Peyer's patch (tissue), 4 donors: Measurements from ENCODE around the genes KLK2 and ZNF613.

GRCh38 chr19:50004099-50004444 lies 21.1 kb downstream of the VRK3 start:
- PRO-cap: no peak
- RAMPAGE, long total RNA, 4 experiments: no peak in any of the 4 experiments

DNA sequence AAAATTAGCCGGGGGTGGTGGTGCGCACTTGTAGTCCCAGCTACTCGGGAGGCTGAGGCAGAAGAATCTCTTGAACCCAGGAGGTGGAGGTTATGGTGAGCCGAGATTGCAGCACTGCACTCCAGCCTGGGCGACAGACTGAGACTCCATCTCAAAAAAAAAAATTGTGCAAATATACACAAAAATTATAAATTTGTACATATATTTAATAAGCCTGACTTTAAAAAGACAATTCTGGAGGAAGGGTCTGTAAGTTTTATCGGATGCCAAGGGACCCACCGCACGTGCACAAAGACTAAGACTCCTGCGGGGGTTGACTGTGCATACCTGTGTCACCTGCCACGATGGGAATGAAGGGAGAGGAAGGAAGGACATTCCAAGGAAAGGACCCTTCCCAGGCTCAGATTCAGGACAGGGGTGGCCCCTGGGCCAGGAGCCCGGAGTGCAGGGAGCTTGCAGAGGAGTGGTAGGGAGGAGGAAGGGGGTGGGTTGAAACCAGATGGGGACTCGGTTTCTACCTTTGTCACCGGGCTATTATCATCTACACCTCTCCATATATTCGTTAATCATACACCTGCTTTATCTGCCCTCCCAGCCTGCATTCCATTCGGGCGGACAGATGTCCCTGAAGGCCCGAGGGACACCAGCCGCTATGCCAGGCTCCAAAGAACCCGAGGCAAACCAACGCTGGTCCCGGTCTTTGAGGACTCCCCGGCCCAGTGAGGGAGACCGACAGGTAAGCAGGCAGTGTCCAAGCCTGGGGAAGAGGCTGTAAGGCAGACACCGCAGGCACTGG lies 15.7 kb upstream of the MYH14 start:
- PRO-cap: bidirectional peak, plus-strand start at position 344 of the sequence, minus-strand start at position 352 of the sequence; bidirectional peak, plus-strand start at position 618 of the sequence, minus-strand start at position 509 of the sequence
- RAMPAGE, long total RNA, 4 experiments: start-site peak on the plus strand in 3 of 4 experiments, centred at positions 612 to 614 of the sequence, 77 to 87 reads per replicate

DNA sequence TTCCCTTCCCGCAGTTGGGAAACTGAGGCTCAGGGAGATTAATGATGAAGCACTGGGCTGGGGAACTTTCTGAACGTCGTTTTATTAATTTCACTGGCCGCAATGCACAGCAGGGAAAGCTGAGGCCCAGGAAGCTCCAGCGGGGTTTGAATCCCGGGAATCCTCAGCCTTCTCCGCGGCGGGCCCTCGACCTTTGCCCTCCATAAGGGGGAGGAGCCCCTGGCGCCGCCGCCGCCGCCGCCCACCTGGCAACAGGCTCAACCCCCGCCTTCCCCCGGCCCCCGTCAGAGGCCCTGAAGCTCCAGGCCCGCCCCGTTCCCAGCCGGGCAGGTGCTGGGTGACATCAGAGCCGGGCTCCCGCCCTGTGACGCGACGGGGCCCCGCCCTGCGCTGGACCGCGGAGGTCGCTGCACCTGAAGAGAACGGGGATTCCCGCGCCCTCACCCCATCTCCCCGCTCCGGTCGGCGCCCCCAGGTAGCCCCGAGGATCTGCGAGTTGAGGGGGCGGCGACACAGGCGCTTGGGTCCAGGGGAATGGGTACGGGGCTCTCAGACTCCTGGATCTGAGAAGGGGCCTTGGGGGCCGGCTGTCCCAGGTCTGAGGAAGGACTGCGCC lies 1.8 kb downstream of the MYH14 start:
- PRO-cap: bidirectional peak, plus-strand start at position 393 of the sequence, minus-strand start at position 165 of the sequence
- RAMPAGE, long total RNA, 4 experiments: start-site peak on the plus strand in 2 of 4 experiments, centred at positions 380 to 382 of the sequence, 23 to 26 reads per replicate

GRCh38 chr19:50272382-50272978 lies 56.7 kb downstream of the KCNC3 start:
- PRO-cap: no peak
- RAMPAGE, long total RNA, 4 experiments: start-site peak on the plus strand in 1 of 4 experiments, at chr19:50272651-50272716 at its widest, 99 reads per replicate

DNA sequence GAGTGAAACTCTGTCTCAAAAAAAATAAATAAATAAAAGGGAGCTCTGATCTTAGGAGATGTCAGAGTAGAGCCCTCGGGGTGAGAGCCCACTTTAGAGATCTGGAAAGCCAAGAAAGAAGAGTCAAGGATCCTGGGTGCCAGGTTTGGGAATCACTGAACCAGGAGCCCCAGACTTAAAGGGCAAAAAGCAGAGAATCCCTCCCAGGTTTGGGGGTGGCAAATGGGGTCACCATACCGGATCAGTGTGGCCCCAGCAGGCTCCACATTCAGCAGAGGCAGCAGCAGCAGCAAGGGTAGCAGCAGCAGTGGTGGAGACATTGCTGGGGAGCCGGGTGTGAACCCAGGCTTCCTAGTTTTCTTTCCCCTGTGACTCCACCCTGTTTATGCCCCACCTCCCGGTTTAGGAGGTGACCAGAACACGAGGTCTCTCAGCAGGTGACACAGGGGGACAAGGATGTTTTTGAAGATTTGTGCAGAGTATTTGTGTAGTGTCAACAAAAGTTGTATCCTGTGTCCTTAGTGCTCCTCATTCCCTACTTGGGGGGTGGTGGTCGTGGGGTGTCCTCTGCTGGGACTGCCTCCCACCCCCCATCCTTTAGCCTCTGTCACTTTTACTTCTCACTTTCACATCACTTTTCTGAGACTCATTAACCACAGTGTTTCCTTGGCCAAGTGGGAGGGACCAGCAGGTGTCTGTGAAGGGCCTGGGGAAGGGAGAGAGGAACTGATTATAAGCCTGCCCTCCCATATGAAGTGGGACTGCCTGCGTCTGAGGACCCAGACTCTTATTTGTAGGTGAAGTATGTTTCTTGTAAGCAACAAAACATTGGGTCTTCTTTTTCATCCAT lies 15.5 kb upstream of the KCNC3 start:
- PRO-cap: unidirectional peak, minus-strand start at position 309 of the sequence
- RAMPAGE, long total RNA, 4 experiments: start-site peak on the minus strand in 2 of 4 experiments, centred at positions 329 to 331 of the sequence, 10 to 18 reads per replicate

DNA sequence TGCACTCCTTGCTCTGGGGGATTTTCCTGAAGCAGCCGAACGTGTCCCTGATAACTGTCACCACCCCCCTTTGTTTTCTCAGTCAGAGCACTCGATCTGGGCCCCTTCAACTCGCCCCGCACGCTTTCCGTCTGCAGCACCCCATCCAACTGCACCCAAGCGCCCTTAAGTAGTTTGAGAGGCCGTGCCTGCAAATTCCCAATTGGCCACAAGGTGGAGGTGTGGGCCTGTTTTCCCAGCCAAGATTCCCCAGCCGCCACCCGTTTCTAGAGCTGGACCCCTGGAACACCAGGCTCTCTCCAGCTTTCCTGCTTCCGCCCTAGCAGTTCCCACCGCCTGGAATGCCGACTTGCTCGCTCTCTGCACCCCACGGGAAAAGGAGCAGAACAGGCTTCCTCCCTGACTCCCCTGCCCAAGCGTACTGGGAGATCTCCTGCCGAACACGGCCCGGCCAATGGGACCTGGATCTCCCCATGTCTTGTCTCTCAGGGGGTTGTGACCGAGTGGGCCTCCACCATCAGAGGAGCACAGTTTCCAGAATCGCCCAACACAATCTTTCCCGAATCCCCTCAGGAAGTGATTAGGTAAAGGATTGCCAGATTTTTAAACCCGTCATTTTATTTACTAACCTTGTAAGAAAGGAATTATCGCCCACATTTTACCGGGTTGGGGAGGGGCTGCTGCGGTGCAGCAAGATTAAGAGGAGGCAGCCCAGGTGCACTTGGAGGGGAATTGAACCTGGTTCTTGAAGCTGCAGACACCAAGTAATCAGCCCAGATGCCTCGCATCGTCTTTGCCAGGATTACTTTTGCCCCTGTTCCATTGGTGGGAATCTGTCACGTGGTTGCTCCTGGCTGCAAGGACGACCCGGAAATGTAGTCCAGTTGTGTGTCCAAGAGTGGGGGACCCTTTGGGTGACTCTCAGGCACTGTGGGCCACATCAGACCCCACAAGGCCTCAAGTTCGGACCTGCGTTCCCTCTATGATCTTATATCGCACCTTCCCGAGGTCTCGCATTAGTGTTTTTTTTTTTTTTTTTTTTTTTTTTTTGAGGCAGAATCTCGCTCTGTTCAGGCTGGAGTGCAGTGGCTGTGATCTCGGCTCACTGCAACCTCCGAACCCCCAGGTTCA lies 3.5 kb upstream of the NAPSA start:
- PRO-cap: unidirectional peak, plus-strand start at position 230 of the sequence; bidirectional peak, plus-strand start at position 887 of the sequence, minus-strand start at position 795 of the sequence
- RAMPAGE, long total RNA, 4 experiments: start-site peak on the minus strand in 2 of 4 experiments, centred at positions 792 to 800 of the sequence, 5 to 8 reads per replicate

- PRO-cap: unidirectional peak, minus-strand start at chr19:50376794
- RAMPAGE, long total RNA, 4 experiments: no peak in any of the 4 experiments
Measured at GRCh38 chr19:50376617-50377759, 731 bp downstream of the NR1H2 start.

- PRO-cap: no peak
- RAMPAGE, long total RNA, 4 experiments: no peak in any of the 4 experiments
Measured at GRCh38 chr19:50497940-50498515, 13.0 kb downstream of the JOSD2 start.

DNA sequence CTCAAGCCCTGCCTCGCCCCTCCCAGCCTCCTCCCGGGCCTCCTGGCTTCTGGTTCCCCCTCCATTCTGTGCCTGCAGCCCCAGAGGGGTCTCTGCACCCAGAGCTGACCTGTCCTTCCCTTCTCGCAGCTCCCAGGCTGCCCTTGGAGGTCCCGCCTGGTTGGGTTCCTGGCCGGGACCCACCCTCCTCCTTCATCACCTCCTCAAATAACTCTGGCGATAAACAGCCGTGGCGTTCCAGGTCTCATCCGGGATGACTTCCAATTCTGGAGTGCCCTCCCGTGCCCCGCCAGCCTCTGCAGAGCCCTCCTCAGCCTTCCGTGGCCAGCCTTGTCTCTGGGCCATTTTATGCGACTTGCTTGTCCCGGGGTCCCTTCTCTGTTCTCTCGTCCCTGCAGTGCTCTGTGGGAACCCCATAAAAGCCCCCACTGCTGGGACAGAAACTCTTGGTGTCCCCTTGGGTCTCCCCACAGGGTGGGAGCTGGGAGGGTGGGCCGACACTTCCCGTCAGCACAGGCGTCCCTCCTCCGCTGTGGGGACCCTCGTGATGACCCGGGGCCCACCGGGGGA lies 9.2 kb downstream of the JOSD2 start:
- PRO-cap: no peak
- RAMPAGE, long total RNA, 4 experiments: no peak in any of the 4 experiments

GRCh38 chr19:50605937-50606300 lies 33.8 kb downstream of the SYT3 start:
- PRO-cap: no peak
- RAMPAGE, long total RNA, 4 experiments: no peak in any of the 4 experiments

GRCh38 chr19:50872917-50873625 lies at the start of gene KLK2:
Gene KLK2, plus strand, starts transcription at chr19:50873439.
- PRO-cap: no peak
- RAMPAGE, long total RNA, 4 experiments: no peak in any of the 4 experiments

DNA sequence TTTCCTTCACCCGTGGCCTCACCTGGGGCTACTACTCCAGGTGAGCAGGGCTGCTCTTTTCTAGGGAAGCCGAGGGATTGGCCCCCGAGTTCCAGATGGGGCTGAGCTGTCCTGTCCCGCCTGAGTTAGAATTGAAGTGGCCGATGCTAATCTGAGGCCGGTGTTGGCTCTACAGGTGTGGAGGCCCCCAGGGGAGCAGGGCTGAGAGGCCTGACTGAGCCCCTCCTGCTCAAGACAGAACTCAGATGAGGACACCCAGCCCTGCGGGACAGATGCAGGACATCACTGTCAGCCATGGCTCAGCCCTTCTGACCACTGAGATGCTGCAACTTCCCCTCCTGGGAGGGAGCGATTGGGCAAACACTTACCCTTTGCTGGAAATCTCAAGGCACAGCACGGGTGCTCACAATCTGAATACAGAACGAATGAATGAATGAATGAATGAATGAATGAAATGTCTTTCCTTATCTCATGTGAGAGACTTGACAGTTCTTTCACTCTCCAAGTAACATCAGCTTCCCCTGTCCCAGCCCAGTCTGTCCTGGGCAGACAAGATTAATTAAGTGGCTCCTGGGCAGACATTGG lies 3.6 kb upstream of the SIGLEC7 start:
- PRO-cap: no peak
- RAMPAGE, long total RNA, 4 experiments: no peak in any of the 4 experiments

- PRO-cap: no peak
- RAMPAGE, long total RNA, 4 experiments: no peak in any of the 4 experiments
Measured at GRCh38 chr19:51271064-51271476, 20.2 kb downstream of the SIGLECL1 start.

DNA sequence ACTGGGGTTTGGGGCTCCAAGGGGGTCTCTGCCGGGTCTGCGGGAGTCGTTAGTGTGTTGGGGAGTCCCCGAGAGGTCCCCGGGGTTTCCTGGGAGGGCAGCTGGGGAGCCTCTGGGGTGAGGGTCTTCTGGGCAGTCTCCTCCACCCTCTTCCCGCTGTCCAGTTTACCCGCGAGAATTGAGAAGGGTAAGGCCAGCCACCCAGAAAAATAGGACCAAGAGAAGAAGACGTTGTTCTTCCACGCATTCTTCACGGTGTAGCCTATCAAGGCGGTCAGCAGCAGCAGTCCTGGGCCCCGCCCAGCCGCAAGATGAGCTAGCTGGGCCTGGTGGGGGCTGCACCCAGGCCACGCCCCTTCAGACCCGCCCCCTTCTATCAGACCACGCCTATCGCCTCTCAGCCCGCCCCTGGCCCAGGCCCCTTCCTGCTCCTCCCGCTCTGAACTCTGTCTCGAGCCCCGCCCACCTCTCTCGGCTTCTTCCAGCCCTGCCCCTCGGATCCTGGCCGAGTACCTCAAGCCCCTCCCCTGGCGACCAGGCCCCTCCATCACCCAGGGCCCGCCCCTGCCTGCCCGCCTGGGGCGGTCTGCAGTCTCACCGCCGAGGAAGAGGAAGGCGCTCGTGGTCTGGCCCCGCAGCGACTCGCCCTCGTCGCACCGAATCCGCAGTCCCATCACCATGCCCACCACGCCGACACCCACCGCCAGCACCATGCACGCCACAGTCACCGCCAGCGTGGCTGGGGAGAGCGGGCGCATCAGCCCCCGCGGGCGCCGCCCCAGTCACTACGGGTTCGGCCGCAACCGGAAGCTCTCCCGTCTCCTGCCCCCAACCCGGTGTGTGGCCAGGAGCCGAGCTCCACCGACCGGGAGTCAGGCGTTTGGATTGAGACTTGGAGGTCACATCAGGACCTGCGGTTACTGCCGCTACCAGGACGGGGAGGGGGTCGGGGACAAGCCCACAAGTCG lies 1.2 kb downstream of the CLDND2 start:
- PRO-cap: bidirectional peak, plus-strand start at position 591 of the sequence, minus-strand start at position 254 of the sequence
- RAMPAGE, long total RNA, 4 experiments: no peak in any of the 4 experiments

GRCh38 chr19:51421935-51422242 lies 4.4 kb upstream of the SIGLEC10 start:
- PRO-cap: unidirectional peak, minus-strand start at chr19:51422024
- RAMPAGE, long total RNA, 4 experiments: no peak in any of the 4 experiments

GRCh38 chr19:51456453-51457025 lies 1.7 kb downstream of the SIGLEC8 start:
- PRO-cap: bidirectional peak, plus-strand start at chr19:51456826, minus-strand start at chr19:51456717
- RAMPAGE, long total RNA, 4 experiments: no peak in any of the 4 experiments

GRCh38 chr19:51702881-51703566 lies 9.9 kb downstream of the SPACA6 start:
- PRO-cap: bidirectional peak, plus-strand start at chr19:51703393, minus-strand start at chr19:51703240
- RAMPAGE, long total RNA, 4 experiments: no peak in any of the 4 experiments

DNA sequence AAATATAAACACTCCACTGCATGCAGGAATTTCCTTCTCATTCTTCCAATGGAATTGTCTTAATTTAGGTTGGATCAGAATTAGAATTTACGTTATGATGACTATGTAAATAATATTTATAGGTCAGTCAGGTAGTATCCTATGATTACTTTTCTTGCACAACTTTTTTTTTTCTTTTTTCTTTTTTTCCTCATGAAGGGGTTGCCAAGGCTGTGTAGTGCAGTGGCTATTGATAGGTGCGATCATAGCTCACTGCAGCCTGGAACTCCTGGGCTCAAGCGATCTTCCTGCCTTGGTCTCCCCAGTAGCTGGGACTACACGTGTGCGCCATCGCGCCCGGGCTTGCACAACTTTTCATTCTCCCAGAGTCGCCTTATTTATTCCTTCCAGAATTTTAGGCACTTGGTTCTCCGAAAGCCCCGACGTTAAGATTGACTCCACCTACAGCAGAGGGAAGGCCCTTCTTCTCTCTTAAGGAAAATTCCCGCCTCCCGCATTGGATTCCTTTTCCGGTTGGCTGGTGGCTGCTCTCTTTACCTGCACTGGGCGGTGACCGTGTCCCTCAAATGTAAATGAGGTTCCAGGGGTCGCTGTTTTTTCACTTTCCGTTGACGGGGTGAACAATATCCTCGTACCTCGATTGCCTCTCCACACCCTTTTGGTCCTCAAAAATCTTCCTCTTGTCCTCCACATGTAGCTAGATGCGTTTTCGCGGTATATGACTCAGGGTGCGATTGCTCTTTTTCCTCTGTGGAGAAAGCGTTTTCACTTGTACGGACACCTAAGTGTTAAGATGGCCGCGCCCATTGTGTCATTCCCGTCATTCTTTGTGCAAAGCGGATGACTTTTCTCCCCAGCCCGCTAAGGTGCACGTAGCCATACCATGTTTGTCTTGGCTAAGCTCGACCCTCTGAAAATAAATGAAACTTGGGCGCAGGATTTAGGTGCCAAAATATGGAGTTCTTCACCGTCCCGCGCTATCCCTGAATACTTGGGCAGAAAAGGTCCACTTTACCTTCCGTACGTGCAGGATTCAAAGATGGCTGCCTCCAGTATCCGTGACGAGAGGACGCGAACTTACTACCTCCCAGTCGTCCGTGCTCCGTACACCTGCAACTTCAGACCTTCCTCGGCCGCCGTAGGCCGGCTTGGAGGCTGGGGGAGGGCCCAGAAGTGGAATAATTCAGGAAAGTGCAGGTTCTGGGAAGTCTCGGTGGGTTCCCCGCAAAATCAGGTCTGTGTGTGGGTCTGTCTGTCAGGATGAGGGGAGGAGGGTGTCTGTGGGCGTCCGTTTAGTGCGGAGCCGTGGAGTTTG lies at the start of gene ZNF613:
TSS of gene ZNF613 (plus strand) at position 1,166 of the 1,315 bp plus-strand sequence.
- PRO-cap: bidirectional peak, plus-strand start at position 601 of the sequence, minus-strand start at position 427 of the sequence; unidirectional peak, plus-strand start at position 1,153 of the sequence
- RAMPAGE, long total RNA, 4 experiments: start-site peak on the plus strand in 2 of 4 experiments, centred at positions 881 to 1,164 of the sequence, 6 to 13 reads per replicate

DNA sequence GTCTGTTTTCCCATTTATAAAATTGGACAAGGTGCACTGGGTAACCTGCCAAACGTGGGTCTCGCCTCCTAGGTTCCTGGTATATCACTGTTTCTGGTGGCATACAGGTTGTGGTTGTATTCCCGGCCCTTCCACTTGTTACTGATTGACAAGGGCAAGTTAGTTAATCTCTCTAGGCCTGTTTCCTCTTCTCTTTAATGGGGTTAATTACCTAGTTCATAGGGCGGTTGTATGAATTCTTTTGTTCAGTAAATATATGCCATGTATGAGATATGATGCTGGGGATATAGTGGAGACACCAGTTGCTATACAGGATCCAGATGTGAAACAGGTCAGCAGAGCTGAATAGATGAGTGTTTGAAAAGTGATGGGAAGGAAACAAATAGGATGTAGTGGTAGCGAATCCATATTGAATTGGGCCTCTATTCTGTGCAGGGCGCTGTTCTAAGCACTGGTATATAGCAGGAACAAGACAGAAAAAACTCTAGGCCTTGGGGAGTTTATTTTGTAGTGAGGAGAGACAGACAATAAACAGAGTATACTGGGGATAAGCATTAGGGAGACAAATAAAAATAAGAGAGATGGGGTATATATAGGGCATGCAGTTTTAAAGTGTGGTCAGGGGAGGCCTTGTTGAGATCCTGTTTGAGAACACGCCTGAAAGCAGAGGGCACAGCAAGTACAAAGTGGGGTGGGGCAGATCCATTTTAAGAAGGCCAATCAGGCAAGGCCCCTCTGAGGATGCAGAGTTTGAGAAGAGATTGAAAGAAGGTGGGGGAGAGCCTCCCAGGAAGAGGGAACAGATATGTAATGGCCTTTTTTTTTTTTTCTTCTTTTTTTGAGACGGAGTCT lies 1.9 kb downstream of the PPP2R1A start:
- PRO-cap: unidirectional peak, minus-strand start at position 86 of the sequence; unidirectional peak, minus-strand start at position 137 of the sequence; unidirectional peak, minus-strand start at position 647 of the sequence
- RAMPAGE, long total RNA, 4 experiments: start-site peak on the plus strand in 1 of 4 experiments, centred at position 489 of the sequence, 10 reads per replicate

GRCh38 chr19:52231518-52231879 lies 37.9 kb upstream of the ZNF766 start:
- PRO-cap: no peak
- RAMPAGE, long total RNA, 4 experiments: no peak in any of the 4 experiments